Paraaortic lymph node (tissue), 1 donor: ENCODE measurements around the gene LLPH.

- PRO-cap: no peak
Observed at GRCh38 chr12:63151449-63152075, 561 bp upstream of the AVPR1A start.

DNA sequence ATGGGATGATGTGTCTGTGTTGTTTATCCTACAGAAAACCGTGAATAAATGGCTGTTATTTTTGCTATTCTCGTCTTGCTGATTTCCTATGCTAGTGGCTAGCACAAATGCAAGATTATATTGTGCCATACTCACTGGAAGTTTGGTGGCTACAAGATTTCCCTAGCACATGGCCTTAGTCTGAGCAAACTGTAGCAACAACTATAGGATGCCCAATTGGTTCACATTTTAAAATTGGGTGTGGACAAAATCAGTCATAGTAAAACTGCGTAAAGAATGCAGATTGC, 73.3 kb downstream of the SRGAP1 start:
- PRO-cap: no peak

GRCh38 chr12:64399965-64400473, 4.2 kb upstream of the XPOT start:
- PRO-cap: no peak

GRCh38 chr12:64405328-64405584, 1.1 kb downstream of the XPOT start:
- PRO-cap: no peak

GRCh38 chr12:64456108-64456516, 4.2 kb downstream of the TBK1 start:
- PRO-cap: no peak

DNA sequence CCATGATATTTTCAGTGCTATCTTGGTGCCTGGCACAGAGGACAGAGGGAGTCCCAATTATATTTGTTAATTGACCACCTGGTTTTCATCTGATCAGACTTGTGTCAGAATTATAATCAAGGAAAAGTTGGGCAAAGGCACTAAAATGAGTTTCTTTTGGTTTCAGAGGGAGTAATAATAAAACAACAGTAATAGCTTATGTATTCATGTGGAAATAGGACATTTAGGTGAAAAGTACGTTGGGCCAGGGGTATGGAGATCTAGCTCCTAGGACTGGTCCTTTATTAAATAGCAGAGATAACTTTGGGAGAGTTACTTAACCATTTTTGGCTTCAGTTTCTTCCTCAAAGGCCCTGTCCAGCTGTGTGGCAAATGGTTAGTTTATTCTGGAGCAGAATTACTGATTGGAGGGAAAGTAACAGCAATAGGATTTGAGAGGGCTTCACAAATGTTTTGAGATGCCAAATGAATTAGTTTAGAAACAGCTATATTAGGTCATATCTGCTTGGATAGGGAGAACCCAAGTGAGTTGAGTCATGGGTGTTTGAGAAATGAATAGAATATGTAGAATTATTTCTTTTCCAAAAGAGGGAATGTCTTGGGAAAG, 17.3 kb downstream of the RASSF3 start:
- PRO-cap: no peak

DNA sequence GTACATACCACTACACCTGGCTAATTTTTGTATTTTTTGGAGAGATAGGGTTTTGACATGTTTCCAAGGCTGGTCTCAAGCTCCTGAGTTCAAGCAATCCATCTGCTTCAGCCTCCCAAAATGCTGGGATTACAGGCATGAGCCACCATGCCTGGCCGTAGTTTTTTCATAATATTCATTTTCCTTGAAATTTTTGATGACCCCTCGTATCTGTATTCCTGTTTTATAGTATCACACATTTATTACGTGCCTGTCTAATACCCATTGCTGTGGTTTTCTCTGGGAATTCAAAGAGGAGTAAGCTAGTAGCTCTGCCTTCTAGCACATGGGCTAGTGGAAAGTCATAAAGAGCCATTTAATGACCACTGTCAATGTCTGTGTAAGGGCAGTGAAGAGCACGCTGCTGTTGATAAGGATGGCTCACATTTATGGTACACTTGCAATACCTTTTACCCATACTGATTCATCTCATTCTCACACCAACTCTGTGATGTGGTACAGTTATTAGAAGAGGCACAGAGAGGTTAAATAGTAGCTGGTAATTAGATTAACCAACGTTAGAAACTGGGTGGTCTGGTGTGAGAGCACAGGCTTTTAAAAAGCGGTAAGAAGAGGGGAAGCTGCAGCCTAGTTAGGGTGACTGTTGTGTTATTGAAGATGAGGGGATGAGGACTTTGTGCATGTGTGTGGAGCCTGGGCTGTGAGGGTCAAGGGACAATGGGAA, 25.0 kb downstream of the RASSF3 start:
- PRO-cap: no peak

GRCh38 chr12:64652259-64652572, 41.9 kb downstream of the RASSF3 start:
- PRO-cap: no peak

GRCh38 chr12:64781462-64781818, 22.2 kb upstream of the GNS start:
- PRO-cap: no peak

DNA sequence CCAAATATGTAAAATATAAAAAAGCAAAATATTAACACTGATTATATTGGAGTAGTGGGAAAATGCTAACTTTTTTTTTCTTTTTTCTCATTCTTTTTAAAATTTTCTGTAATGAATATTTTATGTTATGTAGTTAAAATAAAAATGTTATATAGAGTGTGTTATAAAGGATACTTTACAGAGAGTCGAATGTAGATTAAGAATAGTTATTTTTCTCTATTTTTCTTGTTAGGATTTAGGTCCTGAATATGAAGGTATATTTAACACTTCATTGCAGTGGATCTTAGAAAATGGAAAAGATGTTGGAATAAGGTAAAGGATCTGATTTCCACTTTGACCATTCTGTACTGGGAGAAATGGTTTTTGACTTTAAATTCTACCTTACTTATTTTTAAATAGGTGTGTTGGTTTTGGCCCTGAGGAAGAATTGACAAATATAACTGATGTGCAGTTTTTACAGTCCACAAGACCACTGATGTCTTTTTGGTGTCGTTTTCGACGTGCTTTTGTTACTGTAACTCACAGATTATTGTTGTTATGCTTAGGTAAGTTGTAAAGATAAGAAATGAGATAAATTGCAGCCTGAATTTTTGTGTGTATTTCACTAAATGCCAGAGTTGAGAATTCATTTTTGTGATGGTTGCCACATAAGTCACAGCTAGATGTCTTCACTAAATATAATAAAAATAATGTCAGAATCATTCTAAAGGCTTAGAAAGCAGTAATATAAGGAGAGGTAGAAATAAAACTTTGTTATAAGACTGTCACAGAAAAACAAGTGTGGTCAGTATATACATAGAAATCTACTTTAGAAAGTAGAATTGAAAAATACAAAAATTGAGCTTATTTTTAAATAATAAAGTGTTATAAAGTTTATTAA, 40.0 kb upstream of the MSRB3 start:
- PRO-cap: no peak

DNA sequence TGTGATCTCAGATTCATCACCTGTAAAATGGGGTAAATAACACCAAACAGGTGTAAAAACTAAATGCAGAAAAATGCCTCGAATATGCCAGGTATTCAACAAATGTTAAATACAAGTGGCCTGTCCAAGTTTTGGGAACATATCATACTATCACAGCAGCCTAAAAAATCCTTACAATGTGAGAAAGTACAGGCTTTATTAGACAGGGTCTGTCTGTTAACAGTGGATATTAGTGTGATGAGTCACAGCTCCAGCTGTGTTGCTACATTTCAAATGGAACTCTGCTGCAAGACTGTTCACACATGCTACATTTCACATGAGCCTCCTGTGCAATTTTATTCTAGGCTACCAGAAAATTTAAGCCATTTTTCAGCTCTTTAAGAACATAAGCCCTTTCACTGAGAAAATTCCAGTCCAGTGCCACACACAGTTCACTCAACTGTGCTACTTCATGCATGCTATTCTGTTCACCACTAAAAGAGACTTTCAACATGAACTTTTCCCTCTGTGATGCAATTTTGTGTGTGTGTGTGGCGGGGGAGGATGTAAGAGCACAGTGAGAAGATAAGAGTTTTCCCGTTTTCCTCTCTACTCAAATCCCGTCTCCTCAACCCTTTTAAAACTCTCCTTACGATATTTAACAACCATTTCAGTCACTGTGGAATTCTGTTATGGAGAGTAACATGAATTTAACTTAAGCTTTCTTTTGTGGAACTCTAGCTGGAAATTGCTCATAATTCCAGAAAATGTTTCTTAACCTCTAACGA, 56.8 kb downstream of the MSRB3 start:
- PRO-cap: no peak

DNA sequence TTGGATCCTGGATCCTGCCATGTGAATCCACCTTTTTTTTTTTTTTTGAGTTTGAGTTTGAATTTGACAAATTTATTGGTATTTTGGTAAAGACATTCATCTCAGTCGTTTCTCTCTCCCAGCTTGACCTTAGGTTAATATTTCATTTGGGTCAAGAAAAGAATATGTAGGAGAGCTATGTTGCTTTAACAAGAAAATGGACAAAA, 180.1 kb upstream of the HMGA2 start:
- PRO-cap: no peak

DNA sequence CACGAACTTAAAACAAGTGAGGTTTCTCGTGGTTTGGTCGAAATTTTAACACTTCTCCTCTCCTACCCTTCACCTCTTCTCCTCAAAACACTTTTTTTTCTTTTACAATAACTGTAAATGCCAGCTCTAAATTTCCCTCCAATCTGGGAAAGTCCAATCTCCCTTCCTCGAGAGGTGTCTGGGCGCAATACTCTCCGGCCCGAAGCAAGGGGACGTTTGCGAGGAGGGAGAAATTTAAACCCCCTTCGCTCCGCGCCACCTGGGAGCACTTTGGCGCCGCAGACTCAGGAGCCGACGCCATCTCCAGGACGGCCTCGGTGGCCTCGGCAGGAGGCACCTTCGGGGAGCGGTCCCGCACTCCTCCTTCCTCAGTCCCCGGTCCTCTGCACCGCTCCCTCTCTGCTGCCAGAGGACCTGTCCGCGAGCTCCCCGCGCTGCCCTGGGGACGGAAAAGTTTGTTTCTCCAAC, 95.4 kb upstream of the HMGA2 start:
- PRO-cap: no peak

- PRO-cap: no peak
Observed at GRCh38 chr12:65823383-65824357, 613 bp upstream of the HMGA2 start.

- PRO-cap: bidirectional peak, plus-strand start at chr12:66130923, minus-strand start at chr12:66130743
Observed at GRCh38 chr12:66130448-66131359, at the start of gene LLPH. Gene LLPH (minus strand): TSS chr12:66130750.

- PRO-cap: no peak
Observed at GRCh38 chr12:66168573-66169018, 1.2 kb downstream of the TMBIM4 start.

DNA sequence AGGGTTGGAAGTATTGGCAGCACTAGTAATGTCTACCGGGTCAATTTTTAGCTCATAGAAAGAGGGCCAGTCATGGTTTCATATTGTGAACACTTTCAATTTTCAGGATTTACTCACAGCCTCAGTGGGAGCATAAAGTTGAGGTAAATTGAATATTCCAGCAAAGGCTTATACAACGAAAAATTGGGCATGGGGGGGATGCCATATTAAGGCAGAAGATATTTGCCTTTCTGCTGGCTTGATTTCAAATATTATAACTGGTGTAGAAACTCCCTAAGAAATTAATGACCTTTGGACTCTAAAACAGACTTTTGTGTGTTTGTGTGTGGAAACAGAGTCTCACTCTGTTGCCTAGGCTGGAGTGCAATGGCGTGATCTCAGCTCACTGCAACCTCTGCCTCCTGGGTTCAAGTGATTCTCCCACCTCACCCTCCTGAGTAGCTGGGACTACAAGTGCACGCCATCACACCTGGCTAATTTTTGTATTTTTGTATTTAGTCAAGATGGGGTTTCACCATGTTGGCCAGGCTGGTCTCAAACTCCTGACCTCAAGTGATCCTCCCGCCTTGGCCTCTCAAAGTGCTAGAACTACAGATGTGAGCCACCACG, 11.6 kb downstream of the IRAK3 start:
- PRO-cap: no peak

DNA sequence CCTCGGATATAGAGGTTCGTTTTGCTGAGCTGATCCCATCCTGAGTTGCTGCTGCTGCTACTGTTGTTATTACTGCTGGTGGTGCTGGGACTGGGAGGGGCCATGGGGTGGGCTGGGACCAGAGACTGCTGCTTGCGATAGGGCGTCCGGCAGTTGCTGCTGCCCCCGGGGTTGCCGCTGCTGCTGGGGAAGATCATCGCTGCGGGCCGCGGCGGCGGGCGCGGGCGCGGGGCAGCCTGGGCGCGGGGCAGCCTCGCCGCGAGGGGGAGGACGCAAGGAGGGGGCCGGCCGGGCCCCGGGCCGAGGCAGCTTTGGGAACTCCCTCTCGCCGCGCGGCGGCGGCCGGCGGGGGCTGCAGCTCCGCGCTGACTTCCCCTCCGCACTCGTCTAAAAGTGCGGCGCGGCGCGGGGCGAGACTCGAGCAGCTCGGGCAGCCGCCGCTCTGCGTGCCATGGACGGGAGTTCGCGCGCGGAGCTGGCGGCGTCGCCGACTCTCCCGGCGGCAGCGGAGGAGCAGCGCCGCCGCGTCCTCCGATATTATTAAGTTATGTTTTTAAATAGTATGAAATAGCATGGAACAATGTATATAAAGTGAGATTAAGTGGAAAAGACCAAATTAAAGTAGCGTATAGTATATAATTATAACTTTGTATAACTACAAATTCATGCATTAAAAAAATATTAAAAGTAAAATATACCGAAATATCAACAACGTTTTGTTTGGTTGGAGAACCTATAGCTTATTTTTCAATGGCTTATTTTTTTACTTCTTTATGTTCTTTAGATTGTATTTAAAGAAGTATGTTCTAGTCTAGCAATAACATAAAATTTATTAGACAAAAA, 46.3 kb downstream of the IRAK3 start:
- PRO-cap: bidirectional peak, plus-strand start at position 168 of the sequence, minus-strand start at position 56 of the sequence

GRCh38 chr12:66286034-66286381, 16.3 kb upstream of the HELB start:
- PRO-cap: unidirectional peak, plus-strand start at chr12:66286331

DNA sequence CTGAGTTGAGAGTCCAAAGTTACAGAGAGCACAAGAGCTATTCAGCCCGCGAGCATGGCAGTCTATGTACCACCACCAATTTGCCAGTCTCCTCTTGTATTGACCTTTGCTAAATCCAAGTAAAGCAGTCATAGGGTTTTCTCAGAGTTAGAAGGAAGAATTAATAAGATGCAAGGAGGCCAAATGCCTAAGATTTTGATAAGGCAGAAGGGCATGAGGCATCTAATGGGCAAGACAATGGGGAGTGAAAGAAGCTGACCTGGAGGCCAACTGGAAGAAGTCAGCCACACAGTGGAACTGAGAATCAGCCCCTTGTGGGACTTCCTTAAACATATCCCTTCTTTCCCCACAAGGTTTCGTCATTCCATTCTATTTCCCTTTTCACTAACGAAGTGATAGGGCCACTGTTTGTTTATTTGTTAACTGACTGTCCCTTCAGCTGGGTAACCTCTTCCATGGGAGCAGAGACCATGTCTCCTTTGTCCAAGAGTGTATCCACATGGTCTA, 86.1 kb downstream of the HELB start:
- PRO-cap: no peak